Fallopian tube (tissue), 1 donor: ENCODE measurements around a stretch of chr1.

- PRO-cap, result no peak
Observed at GRCh38 chr1:7267486-7267865, 482.2 kb downstream of the CAMTA1 start.

DNA sequence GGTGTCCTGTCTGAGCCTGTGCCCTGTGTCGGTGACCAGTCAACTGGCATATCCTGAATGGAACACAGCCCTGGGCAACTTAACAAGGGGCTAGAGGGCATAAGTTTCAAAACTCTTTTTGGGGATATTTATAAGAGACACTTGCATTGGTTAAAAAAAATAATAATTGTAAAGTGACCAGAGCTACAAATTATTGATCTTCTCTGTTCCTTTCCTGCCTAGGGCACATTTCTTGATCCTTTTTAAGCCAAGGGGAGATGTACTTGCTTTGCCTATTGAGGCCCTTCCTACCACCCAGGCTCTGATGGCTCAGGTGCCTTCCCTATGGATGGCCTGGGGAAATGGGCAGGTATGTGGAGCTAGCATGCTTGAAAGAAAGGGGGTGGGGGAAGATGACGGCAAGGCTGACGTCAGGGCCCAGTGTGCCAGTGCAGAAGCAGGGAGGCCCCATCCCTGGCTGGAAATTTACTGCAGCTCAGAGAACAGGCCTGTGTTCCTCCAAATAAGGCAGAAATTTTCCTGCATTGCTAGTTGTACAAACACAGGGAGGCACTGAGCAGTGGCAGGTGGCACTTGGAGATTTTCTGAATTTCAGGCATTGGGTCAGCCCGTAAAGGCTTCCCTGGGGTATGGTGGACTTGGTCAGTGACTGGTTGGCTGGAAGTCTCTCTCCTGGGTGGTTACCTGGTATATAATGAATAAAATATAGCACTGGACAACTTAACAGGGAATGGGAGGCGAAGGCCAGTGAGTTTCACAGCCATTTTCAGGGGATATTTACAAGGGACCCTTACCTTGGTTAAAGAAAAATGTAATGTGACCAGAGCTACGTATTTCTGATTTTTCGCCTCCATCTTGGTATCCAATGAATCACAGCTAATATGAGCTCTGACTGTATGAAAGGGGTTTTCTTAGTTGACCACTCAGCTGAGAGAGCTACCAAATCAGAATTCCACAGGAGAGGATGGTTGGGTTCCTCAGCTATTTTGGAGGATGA is 453.1 kb upstream of the VAMP3 start:
- PRO-cap, result no peak

DNA sequence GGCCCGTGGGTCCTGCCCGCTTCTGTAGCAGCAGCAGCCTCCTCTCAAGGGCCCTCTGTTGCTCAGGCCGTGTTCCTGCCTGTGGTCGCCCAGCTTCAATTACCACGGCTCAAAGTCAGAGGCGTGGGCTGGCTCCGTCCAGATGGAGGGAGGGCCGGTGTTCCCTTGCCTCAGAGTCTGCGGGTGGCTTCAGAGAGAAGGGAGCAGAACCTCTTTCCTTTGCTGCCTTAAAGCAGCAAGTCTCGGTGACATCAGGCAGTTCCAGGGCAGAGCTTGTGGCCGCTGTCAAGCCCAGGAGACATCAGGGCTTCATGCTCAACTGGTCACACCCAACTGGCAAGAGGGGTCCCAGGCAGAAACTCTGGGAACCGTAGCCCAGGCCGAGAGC is 270.5 kb upstream of the VAMP3 start:
- PRO-cap, result no peak

- PRO-cap, result no peak
Observed at GRCh38 chr1:7517895-7518375, 253.2 kb upstream of the VAMP3 start.

- PRO-cap, result no peak
Observed at GRCh38 chr1:7648772-7649347, 122.2 kb upstream of the VAMP3 start.

- PRO-cap, result no peak
Observed at GRCh38 chr1:7678701-7679099, 92.4 kb upstream of the VAMP3 start.

- PRO-cap, result unidirectional peak, plus-strand start at chr1:7783278; bidirectional peak, plus-strand start at chr1:7783488, minus-strand start at chr1:7783497
Observed at GRCh38 chr1:7782965-7783758, 929 bp upstream of the PER3 start.

- PRO-cap, result unidirectional peak, minus-strand start at chr1:7961193
Observed at GRCh38 chr1:7960918-7961382, 561 bp upstream of the PARK7 start.

DNA sequence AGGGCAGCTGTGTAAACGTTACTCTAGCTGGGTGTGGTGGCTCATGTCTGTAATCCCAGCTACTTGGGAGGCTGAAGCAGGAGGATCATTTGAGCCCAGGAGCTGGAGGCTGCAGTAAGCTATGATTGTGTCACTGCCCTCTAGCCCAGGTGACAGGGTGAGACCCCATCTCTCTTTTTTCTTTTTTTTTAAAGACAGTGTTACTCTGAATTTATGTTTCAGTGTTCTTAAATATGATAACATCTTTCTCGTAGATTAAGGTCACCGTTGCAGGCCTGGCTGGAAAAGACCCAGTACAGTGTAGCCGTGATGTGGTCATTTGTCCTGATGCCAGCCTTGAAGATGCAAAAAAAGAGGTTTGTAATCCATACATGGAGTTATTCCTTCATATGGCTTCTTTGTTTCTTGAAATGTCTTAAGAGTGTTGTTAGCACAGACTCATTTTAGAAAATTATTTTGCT is 3.6 kb downstream of the PARK7 start:
- PRO-cap, result no peak

- PRO-cap, result no peak
Observed at GRCh38 chr1:8014938-8015557, 11.1 kb downstream of the ERRFI1 start.

- PRO-cap, result no peak
Observed at GRCh38 chr1:8126908-8127600, 100.9 kb upstream of the ERRFI1 start.

DNA sequence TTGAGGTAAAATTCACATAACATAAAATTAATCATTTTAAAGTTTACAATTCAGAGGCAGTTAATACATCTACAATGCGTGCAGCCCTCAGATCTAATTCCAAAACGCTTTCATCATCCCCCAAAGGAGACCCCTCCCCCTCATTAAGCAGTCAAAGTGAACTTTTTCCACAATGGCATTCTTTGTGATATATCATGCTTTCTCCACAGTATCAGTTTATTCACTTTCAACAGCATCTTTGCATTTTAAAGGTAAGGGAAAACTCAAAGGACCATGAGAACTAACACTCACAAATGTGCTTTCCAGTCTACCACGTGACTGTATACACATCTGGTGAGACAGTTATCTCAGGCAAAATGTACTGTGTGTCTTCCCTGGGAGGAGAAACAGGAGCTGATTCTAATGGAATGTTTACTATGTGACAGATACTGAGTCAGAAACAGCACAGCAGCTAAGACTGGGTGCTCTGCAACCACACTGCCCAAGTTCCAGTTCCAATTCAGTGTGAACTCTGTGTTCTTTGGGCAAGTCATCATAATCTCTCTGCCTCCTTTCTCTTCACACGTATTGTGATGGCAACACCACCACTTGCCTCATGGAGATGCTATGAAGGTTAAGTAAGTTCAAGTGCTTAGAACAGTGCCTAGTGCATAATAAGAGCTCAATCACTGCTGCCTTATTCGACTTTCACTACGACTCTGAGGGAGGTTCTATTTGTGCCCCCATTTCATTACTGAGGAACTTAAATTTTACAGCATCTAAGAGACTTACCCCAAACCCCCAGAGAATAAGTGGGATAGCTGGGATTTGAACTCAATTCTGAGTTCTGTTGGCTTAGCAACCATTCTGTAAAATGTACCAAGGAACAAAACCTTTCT is 79.0 kb downstream of the SLC45A1 start:
- PRO-cap, result no peak

- PRO-cap, result no peak
Observed at GRCh38 chr1:8425260-8425860, 107.4 kb downstream of the SLC45A1 start.

DNA sequence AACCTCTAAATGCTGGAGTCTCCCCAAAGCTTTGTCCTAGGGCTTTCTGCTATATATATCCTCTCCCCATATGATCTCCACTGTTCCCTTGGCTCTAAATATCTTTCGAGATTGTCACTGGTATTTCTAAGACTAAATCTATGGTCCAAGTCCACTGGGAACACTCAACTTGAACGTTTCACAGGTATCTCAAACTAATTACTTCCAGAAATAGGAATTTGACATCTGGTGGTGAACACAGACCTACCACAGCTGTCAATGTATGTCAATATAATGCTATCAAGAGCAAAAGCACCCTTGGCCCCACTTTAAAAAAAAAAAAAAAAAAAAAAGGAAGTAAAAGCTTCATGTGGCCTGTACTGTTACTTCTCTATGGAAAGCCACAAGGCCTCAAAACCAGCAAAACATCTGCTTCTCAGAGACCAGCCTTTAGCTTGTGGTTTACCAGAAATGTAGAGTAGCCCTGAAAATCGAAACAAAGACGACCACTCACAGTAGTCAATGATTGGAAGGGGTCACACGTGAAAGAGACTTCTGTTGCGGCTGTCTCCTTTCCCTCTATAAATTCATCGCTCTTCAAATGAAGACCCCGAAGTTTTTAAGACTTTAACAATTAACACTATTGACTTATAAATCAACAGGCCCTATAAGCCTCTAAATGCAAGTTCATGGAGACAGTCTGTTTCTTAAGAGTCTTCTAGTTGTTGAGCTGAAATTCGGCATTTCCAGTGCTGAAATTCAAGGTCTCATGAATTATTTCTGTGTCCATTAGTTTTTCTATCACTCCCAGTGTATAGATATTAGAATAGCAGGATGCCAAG is 109.6 kb downstream of the SLC45A1 start:
- PRO-cap, result no peak

- PRO-cap, result bidirectional peak, plus-strand start at chr1:8439171, minus-strand start at chr1:8439069
Observed at GRCh38 chr1:8438917-8439449, 121.1 kb downstream of the SLC45A1 start.

GRCh38 chr1:8785921-8786764 is 31.3 kb downstream of the RERE start:
- PRO-cap, result no peak

DNA sequence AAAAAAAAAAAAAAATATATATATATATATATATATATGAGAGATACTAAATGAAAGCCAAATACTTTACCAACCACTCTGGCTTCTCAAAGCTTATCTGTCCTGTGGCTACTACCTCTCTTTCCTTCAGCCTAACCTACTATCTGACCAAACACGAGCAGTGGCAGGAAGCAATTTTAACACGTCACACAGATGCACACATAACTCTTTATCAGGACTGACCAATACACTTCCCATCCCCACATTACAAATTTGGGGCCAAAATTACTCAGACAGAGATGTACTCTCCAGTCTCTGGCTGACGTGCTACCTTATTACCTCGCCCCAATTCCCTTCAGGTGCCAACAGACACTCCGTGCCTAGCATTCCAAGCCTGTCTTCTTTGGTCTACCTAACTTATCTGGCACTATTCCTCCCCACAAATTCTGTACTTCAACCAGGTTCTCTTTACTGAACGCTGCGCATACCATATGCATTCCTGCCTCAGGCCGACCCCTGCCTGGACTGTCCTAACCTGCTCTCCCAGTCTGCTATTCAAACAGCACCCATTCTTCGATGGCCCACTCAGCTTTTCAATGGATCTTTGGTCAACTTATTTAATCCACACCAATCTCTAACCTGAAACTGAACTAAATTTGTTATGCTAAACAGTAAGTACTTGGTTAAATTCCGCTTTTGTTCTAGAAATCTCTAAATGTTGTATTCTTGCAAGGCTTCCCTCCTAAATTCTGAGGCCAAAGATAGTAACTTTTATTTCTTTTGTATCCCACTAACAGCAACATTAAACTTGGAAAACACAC is 28.0 kb downstream of the RERE start:
- PRO-cap, result no peak

DNA sequence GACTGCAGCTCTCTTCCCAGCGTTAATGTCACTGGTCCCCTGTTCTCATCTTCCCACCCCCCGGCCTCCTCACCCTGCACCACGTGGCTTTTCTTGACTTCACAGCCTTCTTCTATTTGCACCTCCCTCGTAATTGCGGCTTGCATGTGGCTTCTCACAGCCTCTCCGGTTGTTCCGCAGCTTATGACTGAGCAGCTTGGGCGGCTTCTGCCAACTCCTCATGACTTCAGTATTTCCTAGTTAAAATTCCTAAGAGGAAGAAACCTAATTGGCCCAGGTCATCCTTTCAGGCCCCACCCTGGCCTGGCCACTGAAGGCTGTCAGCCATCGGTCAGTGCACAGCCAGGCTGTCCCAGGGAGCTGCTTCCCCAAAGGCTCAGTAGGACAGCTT is 8.5 kb upstream of the RERE start:
- PRO-cap, result no peak

DNA sequence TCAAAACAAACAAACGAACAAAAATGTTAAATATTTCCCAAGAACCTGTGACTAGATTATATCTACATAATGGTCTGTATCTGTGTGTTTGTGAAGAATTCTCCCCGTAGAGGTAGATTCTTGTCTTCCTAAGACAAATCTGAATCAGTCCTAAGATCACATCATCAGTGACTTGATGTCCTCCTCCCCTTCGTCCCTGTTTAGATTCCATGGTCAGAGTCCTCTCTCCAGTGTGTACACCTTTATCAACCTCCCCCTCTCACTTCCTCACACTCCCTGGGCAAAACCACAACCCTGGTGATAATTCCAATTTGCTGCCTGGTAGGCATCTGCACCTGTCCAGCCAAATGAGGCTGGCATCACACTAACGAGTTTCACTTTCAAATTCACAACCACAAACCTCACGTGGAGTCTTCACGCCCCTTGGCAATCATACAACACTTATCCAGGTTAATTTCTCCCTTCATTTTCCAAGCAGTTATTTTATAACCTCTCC is 12.0 kb upstream of the RERE start:
- PRO-cap, result no peak

DNA sequence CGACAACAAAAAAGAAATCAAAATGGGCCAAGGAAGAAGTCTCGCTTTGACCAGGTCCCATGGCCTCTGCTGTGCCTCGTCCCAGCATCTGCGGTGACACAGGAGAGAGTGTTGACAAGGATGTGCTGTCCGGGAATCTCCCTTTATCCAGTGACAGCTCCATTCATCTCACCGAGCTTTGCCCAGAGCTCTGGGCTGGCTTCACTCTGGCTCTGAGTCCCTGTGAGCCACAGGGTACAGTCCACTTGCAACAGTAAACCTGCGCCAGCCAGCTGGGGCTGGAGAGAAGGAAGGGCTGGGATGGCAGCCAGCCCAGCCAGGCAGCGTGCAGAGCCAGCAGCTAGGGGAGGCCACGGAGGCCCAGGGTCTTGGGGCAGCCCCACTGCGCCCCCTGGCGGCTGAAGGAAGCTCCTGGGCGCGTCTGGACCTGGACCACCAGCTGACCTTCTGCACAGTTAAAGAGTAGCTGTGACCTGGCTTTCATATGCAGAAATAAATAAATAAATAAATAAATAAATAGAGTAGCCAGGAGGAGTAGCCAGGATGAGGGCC is 29.7 kb downstream of the ENO1 start:
- PRO-cap, result unidirectional peak, minus-strand start at position 208 of the sequence